SJSA1 (cell line): ENCODE data around the gene OSBPL3.

DNA sequence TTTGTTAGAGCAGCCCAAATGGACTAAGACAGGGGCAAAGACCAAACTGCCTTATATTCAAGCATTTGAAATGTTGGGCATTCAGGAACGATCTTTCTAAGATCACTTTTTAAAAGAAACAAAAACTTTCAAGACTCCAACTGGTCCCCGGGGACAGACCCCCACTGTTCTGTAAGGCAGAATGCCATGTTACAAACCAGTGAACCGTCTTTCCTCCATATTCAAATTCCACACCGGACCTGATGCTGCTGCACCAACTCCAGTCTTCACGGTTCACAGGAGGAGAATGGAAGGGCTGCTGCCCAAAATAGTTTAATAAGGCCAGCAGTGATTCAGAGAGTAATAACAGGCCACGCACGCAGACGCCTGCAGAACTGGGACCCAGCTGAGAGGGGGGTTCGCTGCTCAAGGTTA lies 47.2 kb downstream of the OSBPL3 start:
- RAMPAGE, long total RNA = no peak

- RAMPAGE, long total RNA = no peak
Observed at GRCh38 chr7:24979782-24980292, at the start of gene OSBPL3. Gene OSBPL3 (minus strand): TSS chr7:24980178.

DNA sequence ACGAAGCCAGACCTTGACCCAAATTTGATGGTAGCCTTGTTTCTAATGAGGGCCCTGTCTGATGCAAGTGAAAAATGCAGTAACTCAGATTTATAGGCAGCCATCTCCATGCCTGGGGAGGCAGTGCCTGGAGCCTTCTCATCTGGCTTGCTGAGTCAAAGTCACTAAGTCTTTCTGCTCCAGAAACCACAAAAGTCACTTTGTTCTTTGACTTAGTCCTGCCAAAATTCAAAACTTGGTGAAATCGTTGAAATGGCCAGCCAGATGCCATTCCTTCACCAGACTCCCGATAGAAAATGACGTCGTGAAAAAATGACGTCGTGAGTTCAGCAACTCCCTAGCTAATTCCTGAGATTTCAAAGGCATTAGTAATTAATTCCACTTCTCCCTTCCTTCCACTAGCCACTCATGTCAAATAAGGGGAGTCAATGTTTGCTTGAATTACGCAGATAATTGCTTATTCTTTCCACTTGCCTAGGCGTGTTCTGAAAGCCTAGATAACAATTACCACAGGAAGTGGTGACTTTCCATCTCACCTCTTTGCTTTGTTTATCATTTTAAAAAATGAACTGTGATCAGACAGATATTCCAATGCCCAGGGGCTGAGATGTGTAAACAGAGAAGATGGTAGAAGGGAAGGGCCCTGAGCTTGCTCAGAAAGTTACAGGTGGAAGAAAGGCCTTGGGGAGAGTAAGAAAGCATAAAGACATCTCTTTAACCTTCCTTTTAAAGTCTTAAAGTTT lies 48.5 kb upstream of the OSBPL3 start:
- RAMPAGE, long total RNA = no peak

GRCh38 chr7:25112191-25112808 lies 12.8 kb downstream of the CYCS start:
- RAMPAGE, long total RNA = no peak

DNA sequence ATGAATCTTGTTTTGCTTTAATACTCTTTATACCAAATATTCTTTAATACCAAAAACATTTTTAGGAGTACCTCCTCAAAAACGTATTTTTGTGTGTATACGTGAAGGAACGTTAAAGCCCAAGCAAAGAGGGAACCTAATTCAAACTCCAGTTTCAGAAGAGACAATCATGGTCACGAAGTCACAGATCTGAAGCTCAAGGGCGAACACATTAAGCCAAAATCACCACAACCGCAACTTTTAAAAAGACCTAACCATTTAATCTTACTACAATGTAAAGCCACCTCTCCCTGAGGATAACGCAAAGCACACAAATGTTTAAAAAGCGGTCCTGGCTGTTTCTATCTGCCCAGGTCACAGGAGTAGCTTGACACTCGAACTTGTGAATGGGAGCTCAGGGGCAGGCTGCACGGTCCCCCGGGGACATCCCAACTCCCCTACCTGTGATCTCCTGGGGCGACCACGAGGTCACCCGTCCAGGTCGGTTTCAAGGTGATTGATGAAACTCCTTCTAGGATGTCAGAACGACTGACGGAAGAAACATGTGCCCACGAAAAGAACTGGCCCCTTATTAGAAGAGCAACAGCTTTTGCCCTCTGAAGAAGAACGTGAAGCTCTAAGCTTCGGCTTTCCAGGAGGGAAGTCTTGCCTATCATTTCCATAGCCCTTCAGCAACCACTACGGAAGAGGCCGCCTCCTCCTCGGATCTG lies 656 bp downstream of the CYCS start:
- RAMPAGE, long total RNA = no peak

GRCh38 chr7:25580161-25580360 lies 351.8 kb upstream of the NPVF start:
- RAMPAGE, long total RNA = no peak

DNA sequence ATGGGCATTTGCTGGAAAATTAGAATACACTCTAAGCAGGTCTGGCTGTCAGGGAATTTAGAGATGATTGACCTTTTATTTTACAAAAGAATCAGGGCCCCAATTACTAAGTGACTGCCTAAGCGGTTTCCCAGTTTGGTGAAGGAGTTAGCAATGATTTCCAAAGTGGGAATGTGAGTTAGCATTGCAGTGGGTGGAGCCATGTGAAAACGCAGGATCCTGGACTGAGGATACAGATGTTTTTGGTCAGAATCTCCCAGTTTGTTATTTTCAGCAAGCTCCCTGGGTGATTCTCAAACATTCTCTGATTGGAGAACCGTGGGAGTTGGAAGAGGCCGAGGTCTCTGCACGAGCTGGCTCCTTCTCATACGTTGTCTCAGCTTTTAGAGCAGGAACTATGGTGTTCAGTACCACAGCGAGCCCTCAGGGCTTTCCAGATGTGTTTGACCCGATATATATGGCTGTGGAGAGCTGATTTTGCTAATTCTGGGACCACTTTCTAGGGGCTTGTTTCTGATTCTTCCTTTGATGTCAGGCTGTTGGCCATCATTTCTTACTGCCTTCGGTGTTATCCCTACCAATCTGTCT lies 396.5 kb upstream of the NPVF start:
- RAMPAGE, long total RNA = no peak

GRCh38 chr7:25846529-25847299 lies 305.3 kb upstream of the NFE2L3 start:
- RAMPAGE, long total RNA = no peak

GRCh38 chr7:25939841-25940495 lies 212.0 kb upstream of the NFE2L3 start:
- RAMPAGE, long total RNA = no peak

DNA sequence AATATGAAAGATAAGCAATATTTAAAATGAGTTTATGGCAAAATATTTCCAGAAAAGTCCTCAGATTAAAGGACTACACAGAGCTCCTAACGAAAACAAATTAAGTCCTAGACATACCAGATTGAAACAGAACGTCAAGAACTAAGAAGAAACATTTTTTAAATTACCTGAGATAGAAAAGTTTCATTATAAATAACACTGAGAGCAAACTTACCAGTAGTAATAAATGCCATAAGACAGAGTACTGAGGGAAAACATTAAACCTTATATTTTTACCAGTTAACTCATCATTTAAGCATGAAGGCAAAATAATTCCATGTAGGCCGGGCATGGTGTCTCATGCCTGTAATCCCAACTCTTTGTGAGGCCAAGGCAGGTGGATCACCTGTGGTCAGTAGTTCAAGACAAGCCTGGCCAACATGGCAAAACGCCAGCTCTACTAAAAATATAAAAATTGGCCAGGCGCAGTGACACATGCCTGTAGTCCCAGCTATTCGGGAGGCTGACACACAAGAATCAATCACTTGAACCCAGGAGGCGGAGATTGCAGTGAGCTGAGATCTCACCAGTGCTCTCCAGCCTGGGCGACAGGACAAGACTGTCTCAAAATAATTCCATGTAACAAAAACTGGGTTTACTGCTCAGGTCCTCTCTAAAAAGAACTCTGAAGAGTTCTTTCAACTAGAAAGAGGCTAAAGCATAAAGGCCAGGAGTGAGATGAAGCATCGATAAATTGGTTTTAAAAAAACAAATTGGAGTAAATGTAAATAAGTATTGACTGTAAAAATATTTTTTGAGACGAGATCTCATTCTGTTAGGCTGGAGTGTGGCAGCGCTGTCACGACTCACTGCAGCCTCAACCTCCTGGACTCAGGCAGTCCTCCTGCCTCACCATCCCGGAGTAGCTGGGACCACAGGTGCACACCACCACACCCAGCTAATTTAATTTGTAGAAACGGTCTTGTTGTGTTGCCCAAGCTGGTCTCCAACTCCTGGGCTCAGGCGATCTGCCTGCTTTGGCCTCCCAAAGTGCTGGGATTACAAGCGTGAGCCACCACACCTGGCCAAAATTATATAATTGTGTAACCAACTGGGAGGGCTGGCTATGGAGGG lies 18.2 kb downstream of the HNRNPA2B1 start:
- RAMPAGE, long total RNA = no peak

DNA sequence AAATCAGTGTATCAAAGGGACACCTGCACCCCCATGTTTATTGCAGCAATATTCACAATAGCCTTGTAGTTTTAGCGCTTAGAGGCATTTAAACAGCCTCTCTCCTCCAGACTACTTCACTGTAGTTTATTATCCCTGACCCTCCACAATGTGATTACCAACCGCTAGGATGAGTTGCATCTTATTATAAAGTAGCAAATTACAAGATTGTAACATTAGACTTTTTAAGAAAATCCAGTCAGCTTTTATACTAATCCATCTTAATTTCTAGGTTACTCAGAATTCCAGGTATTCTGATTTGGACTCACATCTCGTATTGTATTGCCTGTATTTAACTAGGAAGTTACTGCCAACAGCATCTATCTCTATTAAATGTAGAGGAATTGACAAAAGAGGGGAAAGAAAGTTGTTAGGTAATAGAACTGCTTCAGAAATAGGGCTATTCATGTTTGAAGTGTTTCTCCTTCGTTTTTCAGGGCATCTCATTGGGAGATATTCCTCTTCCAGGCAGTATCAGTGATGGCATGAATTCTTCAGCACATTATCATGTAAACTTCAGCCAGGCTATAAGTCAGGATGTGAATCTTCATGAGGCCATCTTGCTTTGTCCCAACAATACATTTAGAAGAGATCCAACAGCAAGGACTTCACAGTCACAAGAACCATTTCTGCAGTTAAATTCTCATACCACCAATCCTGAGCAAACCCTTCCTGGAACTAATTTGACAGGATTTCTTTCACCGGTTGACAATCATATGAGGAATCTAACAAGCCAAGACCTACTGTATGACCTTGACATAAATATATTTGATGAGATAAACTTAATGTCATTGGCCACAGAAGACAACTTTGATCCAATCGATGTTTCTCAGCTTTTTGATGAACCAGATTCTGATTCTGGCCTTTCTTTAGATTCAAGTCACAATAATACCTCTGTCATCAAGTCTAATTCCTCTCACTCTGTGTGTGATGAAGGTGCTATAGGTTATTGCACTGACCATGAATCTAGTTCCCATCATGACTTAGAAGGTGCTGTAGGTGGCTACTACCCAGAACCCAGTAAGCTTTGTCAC lies 16.2 kb downstream of the HNRNPA2B1 start:
- RAMPAGE, long total RNA = no peak

GRCh38 chr7:26190470-26190962 lies 10.0 kb downstream of the HNRNPA2B1 start:
- RAMPAGE, long total RNA = no peak

DNA sequence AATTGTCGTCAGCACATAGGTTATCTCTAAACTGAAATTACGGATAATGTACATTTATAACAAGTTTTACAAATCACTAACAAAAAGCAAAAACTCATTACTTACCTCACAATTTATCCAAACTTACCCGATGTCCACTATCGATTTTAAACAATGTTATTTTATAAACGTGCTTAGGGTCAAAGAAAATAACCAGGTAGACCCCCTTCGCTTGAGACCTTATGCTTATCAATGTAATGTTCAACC lies 1.5 kb downstream of the HNRNPA2B1 start:
- RAMPAGE, long total RNA = no peak

- RAMPAGE, long total RNA = no peak
Observed at GRCh38 chr7:26212441-26213157, 11.1 kb downstream of the CBX3 start.

DNA sequence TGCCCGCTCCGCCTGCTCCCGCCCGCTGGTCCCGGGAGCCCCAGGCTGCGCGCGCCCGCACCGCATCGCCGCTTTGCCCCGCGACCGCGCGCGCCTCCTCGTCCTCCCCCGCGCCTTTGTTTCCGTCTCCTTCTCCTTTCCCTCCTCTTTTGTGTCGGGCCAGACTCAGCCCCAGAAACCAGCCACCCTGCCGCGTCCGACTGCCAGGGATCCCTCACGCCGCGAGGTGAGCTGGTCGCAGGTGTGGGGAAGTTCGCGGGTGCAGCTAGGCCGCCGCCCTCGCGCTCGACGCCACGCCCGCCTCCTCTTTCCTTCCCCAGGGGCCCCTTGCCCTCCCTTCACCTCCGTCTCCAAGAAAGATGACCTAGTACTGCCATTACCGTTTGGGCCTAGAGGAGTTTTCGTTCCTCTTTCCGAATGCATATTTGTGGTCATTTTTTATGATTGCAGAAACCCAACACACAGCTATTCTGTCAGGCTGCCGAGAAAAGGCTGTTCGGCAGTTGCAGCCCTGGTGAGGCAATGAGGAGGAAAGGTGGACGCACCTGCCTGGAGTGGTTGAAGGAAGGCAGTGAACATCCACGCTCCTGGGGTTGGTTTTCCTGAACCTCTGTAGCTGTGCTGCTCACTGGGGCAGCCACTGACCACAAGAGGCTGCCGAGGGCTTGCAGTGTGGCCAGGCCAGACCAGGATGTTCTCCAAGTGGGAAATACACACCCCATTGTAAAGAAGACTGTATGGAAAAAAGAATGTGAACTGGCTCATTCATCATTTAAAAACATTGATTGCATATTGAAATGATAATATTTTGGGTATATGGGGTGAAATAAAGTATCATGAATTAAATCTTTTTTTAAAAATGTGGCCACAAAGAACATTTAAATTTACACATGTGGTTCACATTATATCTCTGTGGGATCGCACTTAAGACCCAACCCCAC lies 107.4 kb downstream of the SNX10 start:
- RAMPAGE, long total RNA = no peak

- RAMPAGE, long total RNA = no peak
Observed at GRCh38 chr7:26417354-26418478, 126.1 kb downstream of the SNX10 start.

GRCh38 chr7:26603307-26603746 lies 261.1 kb downstream of the SKAP2 start:
- RAMPAGE, long total RNA = no peak

DNA sequence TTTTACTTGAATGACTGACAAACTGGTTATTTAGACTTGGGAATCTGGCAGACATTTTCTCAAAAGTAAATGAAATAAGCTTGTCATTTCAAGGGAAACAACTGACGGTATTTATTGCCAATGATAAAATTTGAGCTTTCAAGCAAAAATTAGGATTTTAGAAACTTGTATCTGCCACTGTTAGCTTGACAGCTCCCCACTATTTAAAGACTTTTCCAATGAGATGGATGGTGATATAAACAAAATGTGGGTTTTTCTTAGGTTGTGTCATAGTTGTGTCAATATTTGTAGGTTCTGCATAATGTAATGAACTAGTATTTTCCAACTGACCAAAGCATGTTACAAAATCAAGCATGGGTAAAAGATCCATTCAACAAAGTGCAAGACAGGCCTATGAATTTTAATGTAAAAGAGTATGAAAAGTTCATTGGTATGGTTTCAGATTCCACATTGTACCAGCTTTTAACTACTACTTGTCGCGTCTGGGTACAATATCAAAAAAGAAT lies 165.6 kb downstream of the SKAP2 start:
- RAMPAGE, long total RNA = no peak

- RAMPAGE, long total RNA = no peak
Observed at GRCh38 chr7:27107468-27108090, 5.1 kb upstream of the HOXA2 start.

- RAMPAGE, long total RNA = no peak
Observed at GRCh38 chr7:27113685-27114490, 11.4 kb upstream of the HOXA2 start.